ENCODE results near the genes CELF6 and ARIH1.

GRCh38 chr15:71187144-71187995 is 72.1 kb downstream of the THSD4 start:
- PRO-cap, result no peak

DNA sequence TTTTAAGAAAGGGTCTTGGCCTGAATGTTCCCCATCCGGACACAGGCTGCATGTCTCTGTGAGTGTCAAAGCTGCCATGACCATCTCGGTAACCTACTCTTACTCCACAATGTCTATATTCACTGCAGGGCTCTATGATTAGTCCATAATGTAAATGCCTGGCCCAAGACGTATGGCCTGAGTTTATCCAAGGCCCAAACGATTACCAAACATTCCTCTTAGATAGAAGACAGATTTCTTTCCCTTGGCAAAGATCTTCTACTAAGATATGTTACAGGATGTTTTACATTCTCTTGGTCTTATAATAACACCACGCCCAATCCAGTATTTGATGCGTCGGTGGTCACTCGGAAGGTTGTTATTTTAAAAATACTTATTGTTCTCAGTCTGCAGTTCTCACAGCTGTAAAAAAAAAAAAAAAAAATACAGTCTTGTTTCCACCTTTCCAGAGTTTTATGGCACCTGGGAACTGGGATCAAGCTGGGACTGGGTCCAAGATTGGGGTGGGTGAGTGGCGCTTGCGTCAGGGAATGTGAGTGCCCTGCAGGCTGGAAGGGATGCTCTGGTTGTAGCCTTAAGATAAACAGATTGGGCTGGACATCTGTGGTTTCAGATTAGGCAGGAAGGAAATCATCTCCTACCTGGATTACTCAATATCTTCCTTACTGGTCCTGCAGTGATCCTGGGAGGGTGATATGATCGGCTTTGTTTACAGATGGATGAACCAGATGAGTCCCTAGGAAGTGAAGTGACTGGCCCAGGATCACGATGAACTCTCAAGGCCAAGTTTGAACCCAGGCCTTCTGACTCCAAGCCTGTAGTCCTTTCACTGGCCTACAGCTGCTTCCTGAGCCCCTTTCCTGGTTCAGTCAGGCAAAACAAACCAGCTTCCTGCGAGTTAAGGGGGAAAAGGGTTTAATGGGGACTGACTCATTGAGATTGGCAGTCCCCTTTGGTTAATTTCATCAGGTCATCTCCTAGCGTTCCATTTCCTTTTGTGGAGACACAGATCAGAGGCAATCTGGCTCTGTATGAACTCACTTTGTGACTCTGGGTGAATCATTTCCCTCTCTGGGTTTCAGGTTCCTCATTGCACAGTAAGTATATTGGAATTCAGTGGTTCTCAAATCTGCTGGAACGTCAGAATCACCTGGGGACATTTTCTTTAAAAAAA is 179.6 kb downstream of the THSD4 start:
- PRO-cap, result no peak

DNA sequence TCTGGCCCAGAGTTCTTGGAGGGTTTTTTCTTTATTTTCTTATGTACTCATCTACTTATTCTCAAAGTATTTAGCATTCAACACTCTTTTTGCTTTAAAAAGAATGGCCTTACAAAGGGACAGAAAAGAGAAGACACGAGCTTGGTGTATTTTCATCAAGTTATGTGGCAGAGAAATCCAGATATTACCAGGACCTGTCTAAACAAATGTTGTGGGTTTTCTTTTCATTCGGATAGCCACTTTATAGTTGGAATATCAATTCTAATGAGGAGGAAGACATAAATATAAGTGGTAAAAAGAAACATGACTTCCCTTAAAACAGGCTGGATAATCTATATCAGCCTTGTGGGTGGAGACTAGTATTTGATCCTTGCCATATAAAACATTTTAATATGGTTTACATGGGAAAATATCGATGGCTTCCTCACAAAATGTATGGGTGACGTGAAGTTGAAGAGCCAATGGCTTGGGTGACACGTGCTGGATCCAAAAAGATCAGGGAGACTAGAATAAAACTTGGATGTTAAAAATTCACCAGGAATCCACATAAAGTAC is 29.5 kb upstream of the NR2E3 start:
- PRO-cap, result no peak

GRCh38 chr15:71925395-71925750 is 115.0 kb downstream of the NR2E3 start:
- PRO-cap, result no peak

DNA sequence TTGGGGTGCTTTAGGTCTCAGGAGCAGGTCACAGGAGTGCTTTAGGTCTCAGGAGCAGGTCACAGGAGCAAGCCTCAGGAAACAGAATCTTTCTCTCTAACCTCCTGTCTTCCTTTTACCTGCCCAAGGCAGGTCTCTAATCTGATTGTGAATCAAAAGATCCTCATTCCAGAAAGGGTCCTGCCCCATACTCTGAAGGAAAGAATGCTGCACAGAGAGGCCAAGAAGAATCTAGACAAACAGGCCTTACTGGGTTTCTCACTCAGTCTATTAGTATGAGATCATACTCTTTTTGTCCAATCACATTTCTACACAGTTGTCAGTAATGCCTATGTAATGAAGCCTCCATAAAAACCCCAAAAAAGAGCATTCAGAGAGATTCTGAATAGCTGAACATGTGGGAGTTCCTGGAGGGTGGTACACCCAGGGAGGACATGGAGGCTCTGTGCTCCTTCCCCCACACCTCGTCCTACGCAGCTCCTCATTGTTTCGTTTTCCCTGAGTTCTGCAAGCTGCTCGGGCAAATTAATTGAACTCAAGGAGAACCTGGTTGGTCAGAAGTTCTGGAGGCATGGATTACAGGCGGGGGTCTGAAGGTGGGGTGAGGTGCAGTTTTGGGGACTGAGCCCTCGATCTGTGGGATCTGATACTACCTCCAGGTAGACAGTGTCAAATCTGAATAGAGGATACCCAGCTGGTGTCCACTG is 142.3 kb downstream of the MYO9A start:
- PRO-cap, result no peak

DNA sequence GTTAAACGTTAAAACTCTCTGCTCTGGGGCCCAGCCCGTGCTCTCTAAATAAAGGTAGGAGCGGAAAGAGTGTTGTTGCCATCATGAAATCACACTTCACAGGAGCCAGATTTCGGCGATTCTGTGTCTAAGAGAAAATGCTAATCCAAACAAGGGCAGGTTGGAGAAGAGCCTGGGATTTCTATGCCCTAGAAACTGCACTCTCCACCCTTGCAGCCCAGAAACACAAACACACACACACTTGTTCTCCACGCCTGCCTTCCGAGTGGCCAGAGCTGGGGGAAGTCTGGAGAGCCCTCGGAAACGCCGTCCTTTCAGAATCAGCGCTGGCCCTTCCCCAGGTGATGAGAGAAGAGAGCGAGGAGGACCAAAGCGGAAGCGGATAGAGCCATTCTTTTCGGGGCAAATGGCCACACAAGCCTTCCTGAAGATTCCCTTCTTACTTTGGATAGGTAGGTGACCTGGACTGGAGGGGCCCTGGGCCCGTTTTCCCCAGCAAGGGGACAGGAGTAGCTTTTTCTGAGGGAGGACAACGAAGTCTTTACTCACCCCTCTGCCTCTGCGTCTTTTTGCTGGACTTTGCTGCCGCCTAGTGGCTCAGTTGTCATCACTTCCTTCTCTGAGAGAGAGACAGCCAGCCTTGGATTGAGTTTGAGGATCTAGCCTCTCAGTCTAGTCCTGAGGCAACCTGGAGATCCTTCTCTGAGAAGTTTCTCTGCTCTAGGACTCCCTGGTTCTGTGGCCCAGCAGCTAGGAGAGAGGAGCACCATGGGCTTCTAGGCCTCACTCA is 37.6 kb downstream of the SENP8 start:
- PRO-cap, result no peak

DNA sequence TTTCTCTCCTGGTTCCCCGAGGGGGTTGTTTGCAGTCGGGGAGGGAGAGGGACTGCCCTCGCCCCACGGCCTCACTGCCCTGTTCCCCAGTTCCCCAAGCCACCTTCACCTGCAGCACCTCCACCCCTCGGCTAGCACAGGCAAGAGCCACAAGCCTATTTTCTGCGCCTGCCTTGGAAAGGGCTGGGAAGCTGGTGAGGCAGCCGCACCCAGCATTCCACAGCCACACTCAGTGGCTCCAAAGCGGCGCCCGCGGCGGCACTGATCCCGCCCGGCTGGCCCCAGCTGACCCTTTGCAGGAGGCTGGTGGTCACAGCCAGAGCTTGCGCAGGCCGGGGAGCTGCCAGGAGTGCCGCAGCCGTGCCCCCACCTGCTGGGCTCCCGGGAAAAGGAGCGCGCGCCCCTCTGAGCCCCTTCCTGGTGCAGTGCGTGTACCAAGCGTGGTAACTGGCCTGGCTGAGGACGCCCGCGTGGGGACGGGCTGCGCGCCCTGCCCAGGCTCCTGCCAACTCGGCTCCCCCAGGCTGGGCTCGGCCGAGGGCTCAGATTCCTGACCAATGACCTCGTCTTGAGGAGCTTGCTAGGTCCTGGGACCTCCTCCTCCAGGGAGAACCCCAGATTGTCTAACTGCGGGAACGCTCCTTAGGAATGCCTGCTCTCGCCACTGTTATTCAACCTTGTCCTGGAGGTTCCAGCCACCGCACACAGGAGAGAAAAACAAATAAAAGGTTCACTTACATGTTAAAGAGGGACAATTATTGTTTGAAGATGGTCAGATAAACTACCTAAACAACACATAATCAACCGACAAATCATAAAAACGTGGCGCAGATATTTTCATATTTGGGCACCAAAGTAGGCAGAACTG is 13.3 kb downstream of the GRAMD2A start:
- PRO-cap, result no peak

DNA sequence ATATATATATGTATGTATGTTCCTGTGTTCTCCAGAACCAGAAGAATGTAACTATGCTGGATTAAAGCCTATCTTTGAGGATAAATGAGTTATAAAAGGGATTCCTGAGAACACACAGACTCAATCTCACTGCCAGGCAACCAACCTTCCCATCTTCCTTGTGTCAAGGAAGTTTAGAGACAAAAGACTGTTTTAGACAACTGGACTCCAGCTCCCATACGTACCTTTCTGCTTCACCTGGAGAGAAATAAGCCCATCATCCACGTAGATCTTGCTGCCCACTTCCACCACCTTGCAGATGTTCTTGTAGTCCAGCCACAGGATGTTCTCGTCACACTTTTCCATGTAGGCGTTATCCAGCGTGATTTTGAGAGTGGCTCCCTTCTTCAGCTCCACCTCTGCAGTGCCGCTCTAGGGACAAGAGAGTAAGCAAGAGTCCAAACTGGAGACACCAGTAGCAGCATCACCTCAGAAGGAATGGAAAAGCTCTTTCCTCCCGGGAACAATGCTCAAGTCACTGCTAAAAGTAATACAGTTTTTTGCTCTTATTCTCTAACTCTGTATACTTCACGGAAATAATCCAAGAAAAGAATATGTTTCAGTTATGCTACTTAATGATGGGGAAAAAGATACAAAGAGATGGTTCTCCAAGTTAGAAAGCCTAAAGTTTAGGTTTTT is 12.0 kb upstream of the GRAMD2A start:
- PRO-cap, result no peak

DNA sequence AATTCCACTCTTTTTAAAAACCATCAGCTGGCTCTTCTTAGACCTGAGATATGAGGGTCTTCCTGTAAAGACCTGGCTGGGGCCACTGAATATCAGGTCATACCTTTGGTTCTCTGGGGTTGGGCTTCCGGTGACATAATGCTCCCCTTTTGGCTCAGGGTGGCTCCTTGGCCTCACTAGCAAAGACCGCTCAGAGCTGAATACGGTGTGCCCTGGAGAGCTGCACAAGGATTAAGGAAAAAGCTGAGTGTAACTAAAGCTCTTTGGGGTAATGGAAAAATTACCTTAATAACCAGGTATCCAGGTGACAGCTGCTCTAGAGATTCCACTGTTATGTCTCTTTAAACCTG is 9.9 kb downstream of the PKM start:
- PRO-cap, result no peak

DNA sequence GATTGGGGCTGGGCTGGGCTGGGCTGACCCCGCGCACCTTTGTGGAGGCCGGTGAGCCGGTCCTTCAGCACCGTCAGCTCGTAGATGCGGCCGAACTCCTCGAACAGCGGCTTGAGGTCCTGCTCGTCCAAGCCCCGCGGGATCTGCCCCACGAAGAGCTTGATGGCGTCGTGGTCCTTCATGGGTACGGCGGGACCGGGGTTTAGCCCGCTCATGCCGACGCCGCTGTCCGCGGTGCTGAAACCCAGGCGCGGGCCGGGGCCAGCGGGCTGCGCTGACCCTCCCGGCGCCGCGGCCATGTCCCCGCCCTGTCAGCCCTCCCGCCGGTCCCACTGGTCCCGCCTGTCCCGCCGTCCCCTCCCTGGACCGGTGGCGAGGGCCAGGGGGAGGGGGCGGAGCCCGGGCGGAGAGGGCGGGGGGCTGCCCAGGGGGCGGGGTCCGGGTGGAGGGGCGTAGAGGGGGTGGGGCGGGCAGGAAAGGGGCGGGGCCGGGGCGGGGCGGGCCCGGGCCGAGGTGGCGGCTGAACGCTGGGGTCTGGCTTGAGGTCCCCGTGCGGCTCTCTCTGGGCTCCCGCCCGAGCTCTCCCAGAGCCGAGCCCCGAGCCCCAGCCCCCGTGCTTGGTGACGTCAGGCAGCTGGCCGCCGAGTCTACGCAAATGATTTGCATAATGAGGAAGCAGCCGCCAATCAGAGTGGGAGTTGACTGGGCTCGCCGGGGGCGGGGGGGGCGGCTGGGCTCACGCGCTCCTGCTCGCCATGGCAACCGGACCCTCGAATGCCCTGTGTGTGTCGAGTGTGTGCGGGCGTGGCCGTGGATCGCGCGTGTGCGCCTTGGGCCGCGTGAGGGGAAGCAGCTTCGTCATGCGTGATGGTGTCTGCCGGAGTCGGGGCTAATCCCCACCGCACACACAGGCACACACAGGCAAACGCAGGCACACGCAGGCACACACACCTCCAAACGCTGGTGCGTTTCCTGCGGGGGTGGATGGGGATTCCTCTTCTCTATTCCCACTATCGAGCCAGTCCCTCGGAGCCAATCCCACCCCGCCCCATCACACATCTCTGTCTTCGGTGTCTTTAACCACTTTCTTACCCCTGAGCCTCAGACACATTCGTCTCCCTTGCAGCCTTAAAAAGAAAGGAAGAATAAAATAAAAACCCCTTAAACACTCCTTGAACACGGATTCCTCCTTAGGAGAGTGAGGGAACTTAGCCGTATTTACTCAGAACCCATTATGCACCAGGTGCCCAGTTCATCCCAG is at the start of gene CELF6:
Gene CELF6 (minus strand): TSS at position 582 of the 1,261 bp plus-strand sequence.
- PRO-cap, result no peak

GRCh38 chr15:72376322-72376886 is 590 bp upstream of the HEXA start:
- PRO-cap, result no peak

DNA sequence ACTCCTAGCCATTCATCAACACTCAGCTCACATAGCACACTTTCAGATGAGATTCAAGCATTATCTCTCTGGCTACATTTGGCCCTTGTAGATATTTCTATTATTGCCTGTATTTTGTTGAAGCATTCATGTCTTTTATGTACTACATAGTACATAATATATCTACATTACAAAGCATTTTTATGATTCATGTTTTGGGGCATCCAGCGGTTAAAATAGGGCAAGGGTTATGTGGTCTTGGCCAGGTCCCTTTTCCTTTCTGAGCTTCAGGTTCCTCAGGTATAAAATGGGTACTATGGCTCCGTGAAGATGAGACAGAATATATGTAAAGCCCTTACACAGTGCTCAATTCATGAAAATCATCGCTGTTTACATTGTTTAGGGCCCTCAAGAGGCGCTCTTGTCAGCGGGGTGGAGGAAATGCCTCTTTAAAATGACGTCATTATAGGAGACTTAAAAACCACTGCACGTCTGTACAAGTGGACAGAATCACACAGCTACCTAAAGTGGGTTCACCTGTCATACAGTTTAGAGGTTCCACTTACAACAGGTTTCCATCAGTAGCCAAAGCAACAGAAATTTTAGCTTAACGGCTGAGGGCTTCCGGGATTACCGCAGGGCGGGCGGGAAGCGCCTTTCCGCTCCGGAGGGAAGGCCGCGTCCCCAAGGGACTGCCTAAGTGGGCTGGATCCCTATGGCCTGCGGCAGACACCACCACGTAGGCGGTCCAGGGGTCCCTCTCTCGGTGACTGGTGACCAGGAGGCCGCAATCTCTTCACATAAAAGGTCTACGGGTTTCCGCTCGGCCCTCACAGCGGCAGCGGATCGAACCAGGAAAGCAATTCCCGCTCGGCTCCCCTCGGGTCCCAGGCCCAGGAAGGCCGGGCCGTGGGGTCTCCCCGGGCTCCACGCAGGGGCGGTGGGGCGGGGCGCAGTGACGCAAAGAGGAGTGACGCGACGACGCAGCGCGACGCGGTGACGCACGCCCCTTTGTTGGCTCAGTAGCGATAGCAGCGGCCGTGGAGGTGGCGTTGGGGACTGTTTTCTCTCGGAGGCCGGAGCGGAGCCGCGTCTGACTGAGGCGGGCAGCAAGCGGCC is at the start of gene ARIH1:
Gene ARIH1 (plus strand): TSS at position 1,001 of the 1,098 bp plus-strand sequence.
- PRO-cap, result bidirectional peak, plus-strand start at position 484 of the sequence, minus-strand start at position 364 of the sequence; bidirectional peak, plus-strand start at position 1,001 of the sequence, minus-strand start at position 880 of the sequence

GRCh38 chr15:72480840-72482072 is 7.1 kb downstream of the ARIH1 start:
- PRO-cap, result no peak

DNA sequence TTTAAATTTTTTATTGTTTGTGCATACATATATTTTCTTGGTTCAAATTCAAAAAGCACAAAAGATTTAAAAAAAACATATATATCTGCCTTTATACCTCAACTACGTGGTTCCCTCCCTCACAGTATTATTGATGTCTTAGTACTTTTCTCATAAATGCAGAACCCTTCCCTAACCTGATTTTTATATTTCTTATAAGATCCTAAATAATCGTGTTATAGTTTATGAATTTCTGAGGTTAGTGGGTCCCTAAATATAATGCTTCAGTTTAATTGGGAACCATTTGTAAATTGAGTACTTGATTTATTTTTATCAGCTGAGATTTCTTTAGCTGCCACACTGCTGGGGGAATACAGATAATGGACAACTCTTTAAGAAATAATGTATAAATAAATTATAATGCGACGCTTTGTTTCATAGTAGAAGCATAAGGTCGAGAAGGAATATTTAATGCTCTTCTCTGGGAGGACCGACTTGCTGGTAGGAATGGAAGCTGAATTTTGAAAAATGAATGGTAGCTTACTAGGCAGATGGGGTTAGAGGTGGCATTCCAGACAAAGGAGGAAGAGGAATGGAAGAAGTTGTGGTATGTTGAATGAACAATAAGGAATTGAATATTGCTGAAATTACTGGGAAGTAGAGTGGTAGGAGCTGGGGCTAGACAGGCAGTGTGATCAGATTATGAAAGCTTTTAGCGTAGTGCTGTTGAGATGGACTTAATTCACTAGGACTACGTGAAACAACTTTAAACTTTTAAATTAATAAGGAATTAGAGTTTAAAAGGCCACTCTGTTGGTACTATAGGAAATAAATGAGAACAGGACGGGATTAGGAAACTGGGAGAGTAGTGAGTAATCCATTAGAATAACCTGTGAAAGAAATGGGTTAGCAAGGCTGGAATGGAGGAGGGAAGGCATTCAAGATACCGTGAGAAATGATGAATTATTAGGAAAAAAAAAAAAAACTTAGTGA is 20.0 kb downstream of the ARIH1 start:
- PRO-cap, result no peak

- PRO-cap, result no peak
These were observed 77.2 kb upstream of the GOLGA6B start for GRCh38 chr15:72577125-72577924.

DNA sequence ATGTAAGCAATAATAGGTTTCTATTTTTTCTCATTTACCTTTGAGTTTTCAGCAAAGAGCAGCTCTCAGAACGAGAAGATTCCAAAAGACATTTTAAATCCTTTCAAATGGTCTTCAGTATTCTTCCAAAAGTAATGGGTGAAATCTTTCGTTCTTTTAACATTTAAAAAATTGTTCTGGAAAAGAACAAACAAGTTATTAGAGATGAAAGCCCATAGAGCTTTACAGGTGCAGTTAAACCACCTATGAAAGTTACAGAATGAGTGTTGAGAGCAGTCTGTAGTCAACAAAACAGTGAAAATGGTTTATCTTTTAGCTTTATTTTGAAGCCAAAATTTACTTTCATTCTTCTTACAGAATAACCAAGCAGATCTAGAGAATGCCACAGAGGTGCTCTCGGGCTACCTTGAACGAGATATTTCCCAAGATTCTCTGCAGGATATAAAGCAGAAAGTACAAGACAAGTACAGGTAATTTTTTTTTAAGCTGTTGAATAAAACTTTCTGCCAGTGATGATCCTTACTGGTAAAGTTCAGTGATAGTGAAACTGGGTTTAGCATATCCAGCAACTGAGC is 72.7 kb upstream of the GOLGA6B start:
- PRO-cap, result no peak

DNA sequence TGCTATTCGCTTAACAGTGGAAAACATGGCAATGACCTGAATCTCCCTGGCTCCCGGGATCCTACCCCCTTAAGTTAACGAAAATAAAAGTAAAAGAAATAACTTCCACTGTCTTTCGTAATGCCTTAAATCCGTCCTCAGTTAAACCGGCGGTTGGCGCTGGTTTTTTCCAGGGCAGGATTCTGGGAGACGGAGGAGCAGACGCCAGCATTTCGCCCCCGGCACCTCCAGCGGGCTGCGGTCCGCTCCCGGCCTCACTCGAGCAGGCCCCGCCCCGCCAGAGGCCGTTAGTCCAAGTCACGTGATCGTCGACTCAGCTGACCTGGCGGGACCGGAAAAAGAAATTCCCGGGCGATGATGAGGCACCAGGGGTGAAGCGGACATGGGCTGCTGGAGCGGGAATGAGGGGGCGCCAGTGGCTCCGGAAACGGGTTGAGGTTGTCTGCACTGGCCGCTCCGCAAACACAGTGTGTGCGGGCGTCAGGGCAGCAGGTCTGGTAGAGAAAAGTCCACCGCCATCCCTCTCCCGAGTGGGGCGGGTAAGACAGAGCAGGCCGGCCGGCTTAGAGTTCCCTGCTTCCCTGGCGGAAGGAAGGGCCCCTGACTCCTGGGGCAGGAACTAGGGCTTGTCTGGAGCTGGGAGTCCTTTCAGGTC is 17.7 kb upstream of the GOLGA6B start:
- PRO-cap, result bidirectional peak, plus-strand start at position 352 of the sequence, minus-strand start at position 279 of the sequence

DNA sequence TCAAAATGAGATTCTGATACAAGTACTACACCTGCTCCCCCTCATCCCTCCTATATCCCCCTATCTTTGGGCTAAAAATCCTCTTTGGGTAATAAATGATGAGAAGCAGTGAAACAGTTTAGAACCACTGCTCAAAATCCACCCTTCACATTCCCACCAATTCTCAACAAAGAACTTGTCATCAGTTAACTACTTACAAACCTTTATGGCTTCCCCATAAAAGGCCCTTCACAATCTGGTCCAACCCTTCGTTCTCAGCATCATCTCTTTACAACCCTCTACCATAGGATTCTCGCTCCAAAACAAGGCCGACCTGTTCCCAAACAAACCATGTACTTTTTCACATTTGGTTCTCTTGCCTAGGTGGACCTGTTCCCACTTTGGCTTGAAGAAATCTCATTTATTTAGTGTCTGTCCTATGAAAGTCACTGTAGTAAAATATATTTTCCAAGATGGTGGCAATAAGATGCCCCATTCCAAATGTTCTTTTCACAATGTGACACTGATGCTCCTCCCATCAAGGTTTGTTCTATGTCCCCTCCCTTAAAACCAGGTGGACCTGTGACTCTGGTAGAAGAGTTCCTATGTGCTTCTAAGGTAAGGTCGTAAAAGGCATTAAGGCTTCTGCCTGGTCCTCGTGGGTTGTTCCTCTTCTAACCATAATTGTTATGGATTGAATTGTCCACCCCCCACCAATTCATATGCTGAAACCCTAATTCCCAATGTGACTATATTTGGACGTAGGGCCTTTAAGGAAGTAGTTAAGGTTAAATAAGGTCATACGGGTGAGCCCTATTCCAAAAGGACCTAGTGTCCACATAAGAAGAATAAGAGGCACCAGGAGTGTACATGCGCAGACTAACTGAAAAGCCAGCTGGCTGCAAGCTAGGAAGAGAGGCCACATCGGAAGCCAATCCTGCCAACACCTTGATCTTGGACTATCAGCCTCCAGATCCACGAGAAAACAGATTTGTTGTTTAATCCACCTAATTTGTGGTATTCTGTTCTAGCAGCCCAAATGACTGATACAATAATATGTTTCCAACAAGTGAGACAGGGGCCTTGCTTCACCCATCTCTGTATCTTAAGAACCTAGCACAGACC is 2.1 kb downstream of the ADPGK start:
- PRO-cap, result no peak

GRCh38 chr15:72782843-72783409 is 632 bp downstream of the ADPGK start:
- PRO-cap, result no peak

- PRO-cap, result no peak
These were observed 81.0 kb upstream of the NEO1 start for GRCh38 chr15:72971373-72971620.

Data from right common carotid artery plus branches (tissue), 1 donor.